ENCODE measurements around a stretch of chr14.

- RRBS = no CpG with 5 or more reads among the region's 2 CpGs
Measured at GRCh38 chr14:49975180-49975859, 82.4 kb downstream of the ARF6 start.

DNA sequence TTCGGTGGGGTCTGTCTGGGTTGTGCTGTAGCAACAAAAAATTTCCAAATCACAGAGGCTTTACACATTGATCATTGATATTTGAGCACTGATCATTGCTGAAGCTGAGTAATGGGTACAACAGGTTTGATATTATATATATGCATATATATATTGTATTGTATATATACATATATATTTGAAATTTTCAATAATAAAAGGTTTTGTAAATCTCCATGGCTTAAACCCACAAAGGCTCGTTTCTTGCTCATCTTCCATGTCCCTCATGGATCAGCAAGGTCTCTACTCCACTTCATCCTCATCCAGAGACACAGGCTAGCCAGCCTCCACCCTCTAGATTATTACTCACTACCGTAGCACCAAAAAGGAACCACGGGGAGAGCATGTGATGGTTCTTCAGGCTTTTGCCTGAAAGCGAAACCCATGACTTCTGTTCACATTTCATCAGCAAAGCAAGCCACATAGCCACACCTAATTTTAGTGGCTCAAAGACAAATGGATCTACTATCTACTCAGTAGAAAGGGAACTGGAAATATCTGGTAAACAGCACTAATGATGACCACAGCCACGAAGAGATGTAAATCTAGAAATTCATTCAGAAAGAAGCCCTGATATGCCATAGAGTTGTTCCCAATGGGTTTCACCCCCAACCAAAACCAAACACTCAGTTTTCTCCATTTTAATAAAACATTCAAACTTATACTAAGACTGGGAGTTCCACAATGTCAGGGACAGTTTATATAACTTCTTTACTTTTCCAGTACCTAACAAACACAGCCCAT lies 51.4 kb downstream of the VCPKMT start:
- RRBS = no CpG with 5 or more reads among the region's 6 CpGs

GRCh38 chr14:50197730-50198284 lies 33.6 kb downstream of the SOS2 start:
- RRBS = no CpG with 5 or more reads among the region's 6 CpGs

DNA sequence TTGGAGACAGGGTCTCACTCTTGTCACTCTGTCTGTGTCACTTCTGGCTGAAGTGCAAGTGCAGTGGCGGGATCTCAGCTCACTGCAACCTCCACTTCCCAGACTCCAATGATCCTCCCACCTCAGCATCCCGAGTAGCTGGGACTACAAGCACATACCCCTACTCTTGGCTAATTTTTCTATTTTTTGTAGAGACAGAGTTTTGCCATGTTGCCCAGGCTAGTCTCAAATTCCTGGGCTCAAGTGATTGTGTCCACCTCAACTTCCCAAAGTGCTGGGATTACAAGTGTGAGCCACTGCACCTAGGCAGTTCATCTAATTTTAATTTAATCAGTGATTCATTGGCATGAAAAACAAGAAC lies 29.4 kb downstream of the SOS2 start:
- RRBS = no CpG with 5 or more reads among the region's 2 CpGs

- RRBS = 10% methylated on average over 4 of the region's 45 CpGs
Measured at GRCh38 chr14:50531700-50532219, 609 bp downstream of the MAP4K5 start.

GRCh38 chr14:50752468-50753150 lies 78.4 kb downstream of the NIN start:
- RRBS = no CpG with 5 or more reads among the region's 6 CpGs

DNA sequence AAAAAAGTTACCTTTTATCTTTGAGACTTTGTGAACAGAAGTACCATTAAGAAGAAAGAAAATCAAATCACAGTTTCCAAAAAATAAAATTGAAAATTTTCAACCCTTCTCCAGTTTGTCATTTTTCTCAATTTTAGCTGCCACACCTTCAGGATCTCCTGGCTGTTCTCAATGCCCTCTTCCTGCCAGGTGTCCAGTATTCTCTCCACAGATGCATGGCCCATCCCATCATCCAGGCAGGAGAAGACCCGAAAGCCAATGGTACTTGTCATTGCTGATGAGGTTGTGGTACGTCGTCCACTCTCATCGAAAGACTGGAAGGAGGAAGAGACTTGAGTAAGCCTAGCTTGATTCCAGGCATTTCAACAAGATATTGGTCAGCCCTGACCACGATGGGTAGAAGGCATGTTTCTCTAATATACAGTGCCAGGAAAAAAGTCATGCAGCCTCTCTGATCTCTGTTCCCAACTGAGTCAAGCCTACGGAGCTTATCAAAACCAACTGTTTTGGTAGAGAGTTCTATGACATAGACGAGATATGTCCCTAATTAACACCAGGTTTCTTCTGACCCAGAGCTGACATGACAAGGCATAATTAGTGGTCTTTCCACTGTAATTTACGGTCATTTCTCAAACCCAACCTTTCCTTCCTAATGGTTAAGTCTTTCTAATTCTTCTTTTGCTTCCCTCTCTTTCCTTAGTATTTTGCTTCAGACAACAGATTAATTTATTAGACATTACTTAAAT lies 58.6 kb downstream of the NIN start:
- RRBS = no CpG with 5 or more reads among the region's 8 CpGs

DNA sequence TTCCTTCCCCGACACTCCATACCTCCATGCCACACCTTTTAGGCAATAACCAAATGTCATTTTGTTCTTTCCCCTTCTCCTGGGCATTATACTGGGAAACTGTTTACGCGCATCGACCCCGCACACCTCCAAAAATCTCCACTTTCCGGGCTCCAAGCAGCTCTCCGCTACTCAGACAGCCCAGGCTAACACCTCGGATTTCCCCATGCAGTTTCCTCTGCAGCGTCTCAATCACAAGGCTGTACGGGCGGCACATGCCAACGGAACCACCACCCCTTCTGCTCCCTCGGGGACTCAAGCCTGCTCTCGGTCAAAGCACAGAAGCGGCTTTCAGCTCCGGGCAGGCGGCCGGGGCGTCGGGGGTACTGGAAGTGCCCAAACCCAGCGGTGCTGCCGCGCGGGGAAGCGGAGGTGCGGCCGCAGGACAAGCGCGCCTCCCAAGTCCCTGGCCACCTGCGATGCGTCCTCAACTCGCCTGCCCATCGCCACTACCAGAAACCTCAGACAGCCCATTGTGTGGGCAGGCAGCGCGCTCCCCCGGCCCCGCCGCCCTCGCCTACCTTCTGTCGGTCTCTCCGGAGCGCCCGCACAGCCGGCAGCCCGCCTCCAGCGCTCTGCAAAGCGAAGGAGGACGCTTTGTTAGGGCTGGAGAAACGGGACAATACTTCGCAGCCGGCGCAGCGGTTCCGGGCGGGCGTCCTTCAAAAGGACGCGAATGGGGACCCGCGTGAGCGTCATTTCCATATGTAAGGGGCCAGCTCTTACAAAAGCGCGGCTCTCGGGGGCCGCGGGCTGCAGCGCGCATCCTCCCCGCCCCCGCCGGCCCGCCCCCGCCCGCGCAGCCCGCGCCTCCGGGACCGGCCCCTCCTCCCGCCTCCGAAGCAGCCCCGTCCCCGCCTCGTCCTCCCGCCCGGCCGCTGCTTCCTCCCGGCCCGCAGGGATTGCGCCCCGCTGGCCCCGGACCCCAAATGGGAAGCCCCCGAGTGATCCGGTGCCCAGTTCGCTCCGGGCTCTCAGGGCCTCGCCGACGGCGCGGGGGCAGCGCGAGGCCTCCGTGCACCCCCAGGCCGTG lies 722 bp downstream of the NIN start:
- RRBS = 5% methylated on average over 30 of the region's 105 CpGs

GRCh38 chr14:51013940-51014481 lies 69.7 kb upstream of the PYGL start:
- RRBS = no CpG with 5 or more reads among the region's 3 CpGs

DNA sequence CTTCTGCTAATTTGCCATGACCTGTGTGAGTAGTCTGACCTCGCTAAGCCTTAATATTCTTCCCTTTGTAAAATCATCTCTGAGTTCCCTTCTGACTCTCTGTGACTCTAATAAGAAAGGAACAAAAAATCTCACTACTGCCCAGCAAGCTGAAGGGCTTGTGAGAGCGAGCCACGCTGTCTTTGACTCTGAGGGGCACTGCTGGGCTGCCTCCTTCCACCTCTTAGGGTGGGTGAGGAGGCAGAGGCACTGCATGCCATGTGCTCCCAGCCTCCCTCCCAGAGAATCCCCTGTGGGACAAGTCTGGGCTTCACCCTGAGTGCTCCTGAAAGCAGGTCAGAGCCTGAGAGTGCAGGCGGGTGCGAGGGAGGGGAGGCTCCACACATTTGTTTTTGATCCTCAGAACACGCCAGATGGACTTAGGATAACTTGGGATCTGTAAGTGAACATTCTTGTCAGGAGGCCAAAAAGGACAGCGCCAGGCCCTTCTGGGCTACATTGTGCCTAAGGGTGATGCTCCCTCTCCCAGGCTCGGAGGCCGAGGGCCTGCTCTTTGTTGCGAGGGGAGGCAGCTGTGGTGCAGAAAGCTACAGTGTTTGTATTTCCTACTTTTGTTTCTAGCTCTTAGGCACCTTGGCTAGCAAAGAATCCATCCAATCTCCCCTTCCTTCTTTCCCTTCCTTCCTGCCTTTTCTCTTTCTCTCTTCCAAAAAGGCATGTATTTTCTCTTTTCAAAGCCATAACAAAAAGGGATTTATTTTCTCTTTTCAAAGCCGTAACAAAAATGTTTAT lies 155.4 kb downstream of the TMX1 start:
- RRBS = no CpG with 5 or more reads among the region's 11 CpGs

DNA sequence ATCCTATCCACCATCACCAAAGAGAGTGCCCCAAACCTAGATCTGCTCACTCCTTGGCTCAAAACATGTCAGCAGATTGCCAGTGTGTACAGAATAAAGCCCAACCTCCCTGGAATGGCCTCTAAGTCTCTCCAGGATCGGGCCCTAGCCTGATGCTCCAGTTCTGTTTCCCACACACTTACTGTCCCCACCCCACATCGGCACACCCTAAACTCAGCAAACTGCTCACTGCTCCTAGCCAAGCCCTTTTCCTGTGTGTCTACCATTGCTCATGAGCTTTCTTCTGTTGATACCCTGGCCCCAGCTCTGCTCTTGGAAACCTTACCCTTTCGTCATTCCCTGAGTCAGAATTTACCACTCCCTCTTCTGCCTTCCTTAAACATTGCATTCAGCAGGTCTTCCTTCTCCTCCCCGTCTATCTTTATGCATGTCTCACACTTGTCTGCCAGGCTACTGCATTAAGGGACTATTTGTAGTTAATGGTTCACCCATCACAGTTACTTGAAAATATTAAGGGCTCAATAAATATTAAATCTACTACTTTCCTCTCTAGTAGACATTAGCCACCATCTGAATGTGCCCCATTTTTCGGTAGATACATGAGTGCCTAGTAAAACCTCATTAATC lies 158.9 kb downstream of the TMX1 start:
- RRBS = no CpG with 5 or more reads among the region's 5 CpGs

GRCh38 chr14:52045142-52045491 lies 23.7 kb downstream of the NID2 start:
- RRBS = no CpG with 5 or more reads among the region's 3 CpGs

DNA sequence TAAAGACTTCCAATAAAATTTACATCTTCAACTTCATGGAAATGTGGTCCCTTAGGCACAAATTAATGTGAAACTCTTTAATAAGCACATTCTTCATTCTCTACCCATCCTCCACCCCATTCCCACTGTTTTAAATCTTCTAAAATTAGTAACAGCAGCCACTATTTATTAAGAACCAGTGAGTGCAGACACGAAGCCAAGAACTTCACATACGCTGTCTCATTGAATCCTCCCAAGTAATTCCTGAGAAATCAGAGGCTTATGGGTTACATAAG lies 16.7 kb downstream of the NID2 start:
- RRBS = no CpG with 5 or more reads among the region's 2 CpGs

DNA sequence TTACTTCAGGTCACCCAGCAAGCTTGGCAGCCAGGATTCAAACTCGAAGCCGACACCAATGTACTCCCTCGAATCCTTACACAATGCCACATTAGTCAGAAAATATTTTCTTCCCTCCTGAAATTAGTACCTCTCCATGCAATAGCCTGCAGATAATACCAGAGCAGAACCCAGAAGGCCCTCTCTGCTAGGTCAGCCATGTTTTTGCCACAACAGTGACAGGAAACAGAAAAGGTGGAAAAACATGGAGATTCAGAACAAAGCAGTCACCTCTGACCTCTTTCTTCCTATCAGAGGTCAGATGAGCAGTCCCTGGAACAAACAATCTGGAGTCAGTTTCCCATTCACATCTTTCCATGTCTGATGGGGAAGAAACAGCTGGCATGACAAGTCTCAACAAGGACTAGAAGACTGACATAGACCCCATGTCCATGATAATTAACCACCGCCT lies 16.4 kb downstream of the NID2 start:
- RRBS = no CpG with 5 or more reads among the region's 4 CpGs

- RRBS = no CpG with 5 or more reads among the region's 3 CpGs
Measured at GRCh38 chr14:52061339-52061735, 7.5 kb downstream of the NID2 start.

DNA sequence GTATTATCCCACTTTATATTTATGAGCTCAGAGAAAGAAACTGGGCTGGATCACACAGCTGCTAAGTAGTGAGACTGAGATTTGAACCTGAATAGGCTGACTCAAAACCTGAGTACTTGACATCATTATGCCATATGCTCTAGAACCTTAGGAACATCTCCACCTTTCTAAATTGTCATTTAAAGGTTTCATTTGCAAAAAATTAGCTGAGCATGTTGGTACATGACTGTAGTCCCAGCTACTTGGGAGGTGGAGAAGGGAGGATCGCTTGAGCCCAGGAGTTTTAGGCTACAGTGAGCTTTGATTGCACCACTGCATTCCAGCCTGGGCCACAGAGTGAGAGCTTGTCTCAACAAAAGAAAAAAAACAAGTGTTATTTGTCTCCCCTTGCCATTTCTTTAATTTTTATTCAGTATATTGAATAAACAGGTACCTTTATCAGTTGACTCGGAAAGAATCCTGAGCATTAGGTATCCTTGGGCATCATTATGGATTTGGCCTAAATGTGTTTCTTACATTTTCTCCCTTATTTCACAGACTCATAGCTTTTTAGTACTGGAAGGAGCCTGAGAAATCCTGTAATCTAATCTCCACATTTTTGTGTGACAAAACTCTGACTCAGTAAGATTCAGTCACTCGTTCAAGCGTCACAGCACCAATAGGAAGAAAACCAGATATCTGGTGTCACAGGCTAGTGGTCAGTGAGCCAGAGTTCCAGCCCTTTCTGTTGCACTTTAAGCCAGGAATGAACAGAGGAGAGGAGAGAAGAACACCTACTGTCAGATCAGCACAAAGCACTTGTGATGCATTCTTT lies 11.7 kb upstream of the NID2 start:
- RRBS = no CpG with 5 or more reads among the region's 4 CpGs

- RRBS = no CpG with 5 or more reads among the region's 4 CpGs
Measured at GRCh38 chr14:52312769-52313272, 1.3 kb upstream of the PTGER2 start.

- RRBS = no CpG with 5 or more reads among the region's 7 CpGs
Measured at GRCh38 chr14:52490758-52491309, 61.5 kb downstream of the TXNDC16 start.

- RRBS = no CpG with 5 or more reads among the region's 2 CpGs
Measured at GRCh38 chr14:52641618-52642290, 53.6 kb downstream of the ERO1A start.

DNA sequence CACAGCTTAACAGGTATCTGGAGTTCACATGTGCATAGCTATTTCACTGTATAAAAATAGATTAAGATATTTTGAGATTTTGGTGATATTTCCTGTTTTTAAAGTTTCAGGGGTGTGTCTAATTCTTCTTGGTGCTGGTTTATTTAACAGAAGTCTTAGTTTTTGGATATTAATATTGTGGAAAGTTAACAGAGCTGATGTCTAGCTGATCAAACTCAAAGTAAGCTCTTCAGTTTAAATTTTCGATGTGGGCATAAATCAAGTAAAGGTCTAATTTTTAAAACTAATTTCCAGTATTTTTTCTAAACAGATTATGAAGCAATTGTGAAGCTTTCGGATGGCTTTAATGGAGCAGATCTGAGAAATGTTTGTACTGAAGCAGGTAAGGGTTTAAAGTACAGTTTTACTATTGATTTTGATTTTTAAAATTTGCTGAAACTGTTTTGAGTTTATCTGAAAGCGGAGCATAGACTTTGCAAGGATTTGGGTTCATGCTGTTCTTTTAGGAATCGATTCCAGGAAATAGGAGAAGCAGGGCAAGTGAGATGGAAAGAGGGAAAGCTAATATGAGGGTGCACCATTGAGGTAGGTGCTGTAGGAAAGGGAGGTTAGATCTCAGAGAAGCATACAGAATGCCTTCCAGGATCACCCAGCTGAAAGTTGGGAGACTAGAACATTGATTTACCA lies 6.2 kb upstream of the STYX start:
- RRBS = no CpG with 5 or more reads among the region's 4 CpGs